Measurements from ENCODE around the gene SLC25A22.

GRCh38 chr11:724366-724946 lies 18.4 kb downstream of the EPS8L2 start:
- PRO-cap = no peak
- RAMPAGE, long total RNA = no peak
- RRBS = no CpG with 5 or more reads among the region's 19 CpGs

- PRO-cap = no peak
- RAMPAGE, long total RNA = no peak
- RRBS = no CpG with 5 or more reads among the region's 46 CpGs
Observed at GRCh38 chr11:762947-763984, 14.0 kb downstream of the GATD1 start.

DNA sequence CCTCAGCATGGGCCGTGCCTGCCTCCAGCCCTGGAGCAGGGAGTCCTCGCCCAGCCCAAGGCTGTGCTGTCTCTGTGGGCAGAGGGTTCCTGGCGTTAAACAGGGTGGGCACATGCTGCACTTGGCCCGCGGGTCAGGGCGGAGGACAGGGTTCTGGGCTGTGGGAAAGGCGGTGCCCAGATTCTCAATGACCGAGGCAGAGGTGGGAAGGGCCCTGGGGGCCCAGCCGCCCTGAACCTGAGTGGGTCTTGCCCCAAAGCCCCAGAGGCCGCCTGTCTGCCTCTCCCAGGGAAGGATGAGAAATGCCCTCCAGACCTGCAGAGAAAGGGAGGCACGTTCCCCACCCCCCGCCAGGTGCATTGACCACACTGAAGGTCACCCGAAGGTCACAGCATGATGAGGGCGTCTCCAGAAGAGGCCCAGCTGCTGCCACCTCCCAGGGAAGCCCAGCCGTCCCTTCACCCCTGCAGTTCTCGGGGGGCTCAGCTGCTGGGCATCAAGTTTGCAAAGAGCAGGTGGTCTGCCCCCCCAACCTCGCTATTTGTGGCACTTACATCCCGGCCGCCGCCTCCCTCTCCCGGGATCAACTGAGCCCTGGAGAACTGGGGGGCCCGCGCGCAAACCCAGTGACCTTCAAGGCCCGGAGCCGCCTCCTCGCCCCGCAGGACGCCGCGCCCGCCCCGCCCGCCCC lies 431 bp downstream of the CEND1 start:
- PRO-cap = no peak
- RAMPAGE, long total RNA = no peak
- RRBS = 10% methylated on average over 11 of the region's 34 CpGs

DNA sequence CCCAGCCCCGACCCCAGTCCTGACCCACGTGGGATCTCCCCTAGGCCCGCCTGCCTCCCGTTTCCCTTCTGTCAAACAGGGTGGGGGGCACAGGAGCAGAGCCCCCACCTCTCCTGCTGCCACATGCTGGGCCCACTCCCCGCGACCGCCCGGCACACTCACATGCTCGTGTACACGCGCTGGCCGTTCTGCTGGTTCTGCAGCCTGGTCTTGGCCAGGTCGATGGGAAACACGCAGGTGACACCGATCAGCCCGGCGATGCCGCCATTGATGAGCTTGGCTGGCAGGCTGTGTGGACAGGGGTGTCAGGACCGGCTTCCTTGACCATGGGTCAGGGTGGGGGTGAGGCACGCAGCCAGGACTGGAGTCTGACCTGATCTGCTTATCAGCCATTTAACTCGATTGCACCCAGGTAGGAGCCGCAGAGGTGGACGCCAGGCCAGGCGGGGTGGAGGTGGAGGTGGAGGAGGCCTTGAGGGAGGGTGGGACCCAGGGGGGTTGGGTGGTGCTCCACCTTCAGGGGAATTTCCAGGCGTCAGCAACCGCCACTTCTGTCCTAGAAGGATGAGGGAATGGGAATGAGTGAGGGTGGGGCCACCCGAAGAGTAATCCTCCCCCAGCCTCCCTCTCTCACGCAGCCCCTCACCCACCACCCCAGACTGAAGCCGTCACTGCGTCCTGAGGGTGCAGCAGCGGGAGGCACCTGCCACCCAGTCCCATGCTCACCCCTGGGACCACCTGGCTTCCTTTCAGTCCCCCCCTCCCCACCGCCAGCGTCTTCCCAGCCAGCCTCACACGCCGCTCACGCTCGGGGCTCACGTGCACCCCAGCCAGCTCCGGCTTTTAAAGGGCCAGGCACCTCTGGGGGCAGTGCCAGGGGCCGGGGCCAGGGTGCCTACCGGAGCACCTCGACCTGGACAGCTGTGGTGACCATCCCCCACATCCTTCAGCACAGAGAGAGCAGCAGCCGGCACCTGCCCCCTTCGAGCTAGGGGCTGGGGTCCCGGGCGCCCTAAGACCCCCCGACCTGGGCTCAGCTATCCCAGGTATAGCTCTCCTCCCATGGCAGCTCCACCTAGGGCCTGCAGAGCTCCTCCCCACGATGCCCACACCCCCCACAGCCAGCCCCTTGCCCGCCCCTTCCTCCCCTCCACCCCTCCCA lies 3.1 kb downstream of the SLC25A22 start:
- PRO-cap = no peak
- RAMPAGE, long total RNA = no peak
- RRBS = 65% methylated on average over 18 of the region's 49 CpGs

DNA sequence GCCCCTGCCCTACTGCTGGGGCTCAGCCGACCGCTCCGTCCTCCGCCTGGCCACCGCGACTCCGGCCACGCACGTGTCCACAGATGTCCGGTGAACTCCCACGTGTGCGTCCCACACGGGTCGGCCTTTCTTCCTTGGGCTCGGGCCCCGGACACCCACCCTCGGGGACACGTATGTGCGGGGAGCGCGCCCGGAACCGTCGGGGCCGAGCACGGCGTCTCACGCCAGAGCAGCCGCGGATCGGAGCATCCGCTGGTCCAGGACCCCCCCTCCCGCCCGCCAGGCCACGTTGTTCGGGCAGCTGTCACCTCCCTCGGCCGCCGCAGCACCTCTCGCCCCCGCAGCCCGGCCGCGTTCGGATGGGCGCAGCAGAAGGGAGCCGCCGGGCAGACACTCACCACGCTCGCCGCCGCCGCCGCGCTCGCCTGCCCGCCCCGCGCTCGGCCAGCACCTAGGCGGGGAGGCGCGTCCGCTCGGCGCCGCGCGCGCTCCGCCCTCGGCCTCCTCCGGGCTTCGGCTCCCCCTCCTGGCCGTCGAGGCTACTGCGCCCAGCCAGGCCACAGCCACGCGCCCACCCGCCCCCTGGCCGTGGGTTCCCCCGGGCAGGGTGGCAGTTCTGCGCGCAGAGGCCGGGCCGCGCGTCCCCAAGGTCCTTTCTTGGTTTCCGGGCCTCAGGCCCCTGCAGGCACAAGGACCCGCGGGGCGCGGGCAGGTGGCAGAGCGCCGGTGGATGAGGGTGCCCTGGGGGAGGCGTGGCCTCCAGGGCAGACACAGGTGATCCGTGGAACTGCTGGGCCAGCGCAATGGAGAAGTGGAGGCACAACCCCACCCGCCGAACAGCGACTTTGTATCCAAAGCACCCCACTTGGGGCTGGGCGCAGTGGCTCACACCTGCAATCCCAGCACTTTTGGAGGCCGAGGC lies at the start of gene SLC25A22:
Gene SLC25A22 (minus strand): TSS at position 463 of the 922 bp plus-strand sequence.
- PRO-cap = bidirectional peak, plus-strand start at position 227 of the sequence, minus-strand start at position 173 of the sequence; unidirectional peak, minus-strand start at position 427 of the sequence
- RAMPAGE, long total RNA = no peak
- RRBS = 1% methylated on average over 55 of the region's 103 CpGs

GRCh38 chr11:808469-808940 lies 1.3 kb upstream of the RPLP2 start:
- PRO-cap = no peak
- RAMPAGE, long total RNA = no peak
- RRBS = 81% methylated on average over 2 of the region's 16 CpGs

DNA sequence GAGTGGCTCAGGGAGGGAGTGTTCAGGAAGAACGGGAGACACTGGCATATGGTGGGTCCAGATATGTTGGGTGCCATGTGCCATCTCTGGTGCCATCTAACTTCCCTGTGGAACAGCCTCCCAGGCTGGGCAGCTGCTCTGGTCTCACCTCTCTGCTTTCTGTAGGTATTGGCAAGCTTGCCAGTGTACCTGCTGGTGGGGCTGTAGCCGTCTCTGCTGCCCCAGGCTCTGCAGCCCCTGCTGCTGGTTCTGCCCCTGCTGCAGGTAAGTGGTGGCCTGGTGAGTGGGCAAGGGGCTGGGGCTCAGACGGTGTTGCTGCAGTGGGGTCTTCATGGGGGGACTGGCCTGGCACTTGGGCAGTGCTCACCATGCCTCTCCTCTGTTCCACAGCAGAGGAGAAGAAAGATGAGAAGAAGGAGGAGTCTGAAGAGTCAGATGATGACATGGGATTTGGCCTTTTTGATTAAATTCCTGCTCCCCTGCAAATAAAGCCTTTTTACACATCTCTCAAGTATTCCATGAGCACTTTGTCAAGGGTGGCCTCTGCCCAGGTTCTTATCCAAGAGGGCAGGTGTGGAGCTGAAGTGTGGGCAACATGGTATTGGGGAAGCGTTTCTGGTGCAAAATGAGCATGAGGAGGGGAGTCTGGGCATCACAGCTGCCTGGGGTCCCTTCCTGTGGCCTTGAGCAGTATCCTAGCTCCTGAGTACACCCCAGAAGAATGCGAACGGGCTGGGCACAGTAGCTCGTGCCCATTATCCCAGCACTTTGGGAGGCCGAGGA lies 2.8 kb downstream of the RPLP2 start:
- PRO-cap = no peak
- RAMPAGE, long total RNA = no peak
- RRBS = no CpG with 5 or more reads among the region's 8 CpGs

GRCh38 chr11:850506-851084 lies 7.9 kb downstream of the TSPAN4 start:
- PRO-cap = no peak
- RAMPAGE, long total RNA = no peak
- RRBS = 87% methylated on average over 21 of the region's 46 CpGs

GRCh38 chr11:926289-927037 lies 793 bp downstream of the AP2A2 start:
- PRO-cap = no peak
- RAMPAGE, long total RNA = no peak
- RRBS = 0% methylated on average over 3 of the region's 31 CpGs

- PRO-cap = no peak
- RAMPAGE, long total RNA = no peak
- RRBS = no CpG with 5 or more reads among the region's 20 CpGs
Observed at GRCh38 chr11:1006422-1007187, 29.9 kb downstream of the MUC6 start.

DNA sequence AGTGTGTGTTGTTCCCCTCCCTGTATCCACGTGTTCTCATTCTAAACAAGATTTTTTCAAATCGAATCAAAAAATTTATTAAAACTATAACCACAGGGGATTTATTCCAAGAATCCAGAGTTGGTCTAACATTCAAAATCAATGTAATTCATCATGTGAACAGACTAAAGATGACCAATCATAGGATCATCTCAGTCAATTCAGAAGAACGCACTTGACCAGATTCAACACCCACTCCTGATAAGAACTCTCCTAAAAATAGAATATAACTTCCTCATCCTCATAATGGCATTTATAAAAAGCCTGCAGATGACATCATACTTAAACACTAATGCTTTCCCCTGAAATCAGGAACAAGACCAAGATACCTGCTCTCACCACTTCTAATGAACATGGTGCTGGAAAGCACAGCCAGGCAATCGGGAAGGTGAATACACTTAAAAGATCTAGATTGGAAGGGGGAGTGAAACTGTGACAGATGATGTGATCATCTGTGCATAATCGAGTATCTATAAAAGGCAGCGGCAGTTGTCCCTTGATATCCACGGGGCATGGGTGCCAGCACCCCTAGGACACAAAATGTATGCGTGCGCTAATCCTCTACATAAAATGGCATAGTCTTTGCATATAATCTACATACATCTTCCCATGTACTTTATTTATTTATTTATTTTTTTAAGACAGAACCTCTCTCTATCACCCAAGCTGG lies 27.7 kb upstream of the MUC6 start:
- PRO-cap = no peak
- RAMPAGE, long total RNA = no peak
- RRBS = no CpG with 5 or more reads among the region's 9 CpGs

- PRO-cap = no peak
- RAMPAGE, long total RNA = no peak
- RRBS = 90% methylated on average over 10 of the region's 29 CpGs
Observed at GRCh38 chr11:1240671-1241285, 17.9 kb downstream of the MUC5B start.

DNA sequence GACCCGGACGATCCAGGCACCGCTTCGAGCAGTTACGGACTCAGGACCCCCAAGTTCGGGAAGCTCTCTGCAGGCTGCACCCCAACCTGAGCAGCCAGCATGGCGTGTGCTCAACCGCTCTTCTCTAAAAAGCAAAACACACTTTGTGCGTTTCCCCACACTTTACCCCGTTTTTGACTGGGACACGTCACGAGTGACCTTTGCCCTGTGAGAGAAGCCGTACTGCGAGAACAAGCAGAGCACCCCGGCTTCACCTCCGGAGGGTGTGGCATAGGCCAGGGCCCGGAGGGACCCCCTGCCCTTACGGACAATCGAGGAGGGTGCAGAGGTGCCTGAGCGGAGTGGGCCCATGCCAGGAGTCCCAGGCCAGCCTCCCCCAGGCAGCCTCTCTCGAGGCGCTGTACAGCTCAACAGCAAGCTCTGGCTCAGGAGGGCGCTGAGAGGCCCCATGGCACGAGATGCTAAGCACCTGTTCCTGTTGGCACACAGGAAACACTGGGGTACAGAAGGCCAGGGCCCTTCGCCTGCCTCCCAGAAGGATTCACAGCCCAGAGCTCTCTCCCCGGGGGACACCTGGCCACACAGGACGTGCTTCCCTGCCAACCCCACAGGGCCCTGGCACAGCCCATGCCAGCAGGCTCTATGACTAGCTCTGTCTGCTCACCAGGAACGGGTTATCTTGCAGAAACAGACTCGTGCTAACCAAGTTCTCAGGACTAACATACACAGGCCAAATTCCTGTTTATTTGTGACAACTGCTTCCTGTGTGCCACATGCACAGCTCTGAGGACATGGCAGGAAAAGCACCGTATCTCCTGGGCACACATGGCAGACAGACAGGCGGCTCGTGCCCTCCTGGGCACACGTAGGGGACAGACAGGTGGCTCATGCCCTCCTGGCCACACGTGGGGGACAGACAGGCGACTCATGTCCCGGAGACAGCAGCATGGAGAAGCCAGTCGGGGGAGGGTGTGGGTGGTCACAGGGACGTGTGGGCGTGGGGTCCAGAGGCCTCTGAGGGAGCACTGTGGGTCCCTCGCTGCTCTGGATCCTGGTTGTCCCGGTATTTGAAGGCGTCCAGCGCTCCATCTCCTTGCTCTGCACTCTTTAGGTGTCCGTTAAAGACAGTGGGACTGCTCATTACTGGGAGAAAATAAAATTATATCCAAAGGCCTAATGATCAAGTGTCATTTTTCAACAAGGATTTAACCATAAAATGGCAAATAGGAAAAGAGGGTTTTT lies 11.6 kb downstream of the TOLLIP start:
- PRO-cap = no peak
- RAMPAGE, long total RNA = no peak
- RRBS = 51% methylated on average over 4 of the region's 44 CpGs

DNA sequence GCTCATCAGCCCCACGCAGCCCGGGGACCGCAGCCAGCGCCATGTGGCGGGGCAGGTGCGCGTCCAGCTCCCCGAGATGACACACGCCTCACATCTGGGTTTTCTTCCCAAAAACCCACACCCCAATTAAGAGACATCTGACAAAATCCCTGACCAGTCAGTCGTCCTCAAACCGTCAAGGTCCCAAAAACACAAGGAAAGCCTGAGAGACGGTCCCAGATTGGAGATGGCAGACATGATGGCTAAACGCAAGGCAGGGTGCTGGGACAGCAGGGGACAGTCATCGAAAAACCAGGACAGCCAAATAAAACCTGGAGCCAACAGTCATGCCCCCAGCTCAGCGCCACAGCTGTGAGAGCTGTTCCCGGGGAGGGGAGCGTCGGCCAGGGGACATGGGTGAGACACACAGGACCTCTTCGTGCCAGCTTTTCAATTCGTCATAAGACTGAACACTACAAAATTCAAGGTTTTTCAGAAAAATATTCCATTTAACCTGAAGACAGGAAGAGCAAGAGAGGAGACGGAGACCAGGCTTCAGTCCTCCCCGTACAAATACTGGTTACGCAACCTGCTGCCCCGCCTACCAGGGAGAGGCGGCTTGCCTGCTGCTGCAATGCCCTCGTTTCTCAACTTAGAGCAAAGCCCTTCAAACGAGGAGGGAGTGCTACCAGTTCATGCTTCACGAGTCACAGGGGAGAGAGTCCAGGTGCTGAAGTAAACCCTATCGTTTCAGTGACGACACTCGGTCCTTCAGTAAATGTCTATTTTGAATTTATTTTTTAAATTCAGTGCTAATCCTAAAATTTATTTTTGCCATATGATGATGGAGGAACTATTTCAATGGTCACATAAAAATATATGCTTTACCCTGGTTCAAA lies 10.5 kb downstream of the TOLLIP start:
- PRO-cap = no peak
- RAMPAGE, long total RNA = no peak
- RRBS = no CpG with 5 or more reads among the region's 31 CpGs

DNA sequence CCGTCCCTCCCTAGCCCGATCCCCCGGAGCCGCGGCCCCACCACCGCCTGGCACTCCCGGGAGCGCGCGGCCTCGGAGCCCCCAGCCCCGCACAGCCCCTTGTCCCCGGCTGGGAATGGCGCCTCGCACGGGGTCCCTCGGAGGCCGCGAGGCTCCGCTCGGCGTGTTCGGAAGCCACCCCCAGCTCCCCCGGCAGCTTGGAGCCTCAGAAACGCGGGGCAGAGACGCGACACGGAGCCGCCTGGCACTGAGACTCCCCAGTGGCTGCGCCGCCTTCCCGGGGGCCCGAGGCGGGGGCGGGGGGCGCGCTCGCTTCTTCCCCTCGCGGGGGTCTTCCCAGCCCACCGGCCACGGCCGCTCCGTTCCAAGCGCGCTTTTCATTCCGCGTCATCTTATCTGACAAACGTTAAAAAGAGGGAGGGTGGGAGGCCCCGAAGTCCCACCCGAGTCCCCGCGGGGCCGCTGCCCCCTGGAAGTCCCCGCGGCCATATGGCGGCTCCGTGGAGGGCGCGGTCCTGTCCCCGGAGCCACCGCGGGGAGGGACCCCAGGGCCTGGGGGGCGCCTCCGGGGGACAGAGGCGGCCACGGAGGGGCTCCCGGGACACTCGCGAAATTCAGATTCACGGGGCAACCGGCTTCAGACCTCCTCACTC lies 27.9 kb upstream of the TOLLIP start:
- PRO-cap = no peak
- RAMPAGE, long total RNA = no peak
- RRBS = 13% methylated on average over 34 of the region's 73 CpGs

GRCh38 chr11:1460301-1461289 lies 26.0 kb downstream of the MOB2 start:
- PRO-cap = no peak
- RAMPAGE, long total RNA = no peak
- RRBS = 67% methylated on average over 3 of the region's 71 CpGs

- PRO-cap = no peak
- RAMPAGE, long total RNA = no peak
- RRBS = no CpG with 5 or more reads among the region's 27 CpGs
Observed at GRCh38 chr11:1461290-1461772, 25.2 kb downstream of the MOB2 start.

- PRO-cap = no peak
- RAMPAGE, long total RNA = no peak
- RRBS = 20% methylated on average over 11 of the region's 21 CpGs
Observed at GRCh38 chr11:1485913-1486478, 583 bp downstream of the MOB2 start.

- PRO-cap = no peak
- RAMPAGE, long total RNA = no peak
- RRBS = no CpG with 5 or more reads among the region's 32 CpGs
Observed at GRCh38 chr11:1545854-1546652, 26.0 kb downstream of the DUSP8 start.

DNA sequence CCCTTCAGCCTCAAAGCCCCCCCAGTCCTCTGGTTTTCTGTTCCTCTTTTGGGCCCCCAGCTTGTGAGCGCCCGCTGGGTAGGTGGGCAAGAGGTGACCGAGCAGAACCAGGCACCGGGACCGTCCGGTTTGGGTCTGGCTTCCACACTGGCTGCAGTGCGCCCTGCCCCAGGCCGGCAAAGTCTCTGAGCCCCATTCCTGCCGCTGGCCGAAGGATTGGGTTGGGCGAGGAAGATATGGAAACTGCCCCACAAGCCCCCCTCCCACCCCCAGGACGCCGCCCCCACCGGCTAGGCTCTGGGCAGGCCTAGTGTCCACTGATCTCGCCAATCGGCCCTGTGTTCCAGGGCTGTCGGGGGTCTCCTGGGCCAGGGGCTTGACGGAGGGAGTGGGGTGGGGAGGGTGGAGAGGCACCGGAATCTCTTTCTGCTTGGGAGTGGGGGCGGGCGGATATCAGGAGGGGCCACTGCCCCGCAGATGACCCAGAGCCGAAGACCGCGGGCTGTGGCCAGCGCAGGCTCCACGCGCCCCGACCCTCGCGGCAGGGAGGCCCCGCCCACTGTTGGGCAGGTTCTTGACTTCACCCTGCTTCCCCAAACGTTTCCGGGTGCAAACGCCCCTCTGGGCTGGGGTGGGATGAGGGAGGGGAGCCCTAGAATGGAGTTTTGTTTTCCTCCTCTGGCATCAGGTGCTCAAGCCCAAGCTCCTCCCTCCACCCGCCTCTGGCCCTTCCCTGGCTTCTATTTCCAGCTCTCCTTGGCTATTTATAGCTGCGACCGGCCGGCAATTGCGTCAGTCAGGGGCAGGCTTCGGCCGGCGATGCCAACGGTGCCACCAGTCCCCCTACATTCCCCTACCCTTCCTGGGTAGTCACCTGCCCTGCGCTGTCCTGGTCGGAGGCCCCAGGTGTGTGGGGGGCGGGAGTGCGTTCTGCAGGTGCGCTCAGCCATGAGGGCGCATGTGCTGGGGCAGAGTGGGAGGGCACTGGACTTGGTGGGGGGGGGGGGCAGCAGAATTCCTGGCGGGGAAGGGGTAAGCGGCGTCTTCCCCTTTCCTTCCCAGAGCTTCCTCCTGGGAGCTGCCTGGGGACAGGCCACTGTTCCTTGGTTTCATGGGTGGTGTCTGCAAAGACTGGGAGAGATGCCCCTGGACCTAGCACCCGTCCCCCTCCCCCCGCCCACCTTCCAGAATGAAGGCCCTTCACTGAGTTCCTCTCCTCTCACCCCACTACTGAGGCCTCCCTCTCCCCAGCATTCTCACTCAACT lies 23.9 kb downstream of the DUSP8 start:
- PRO-cap = no peak
- RAMPAGE, long total RNA = no peak
- RRBS = 8% methylated on average over 6 of the region's 55 CpGs

Data from lung (tissue), 4 donors.